CMK (cell line): ENCODE measurements around the genes CTRC, CLCNKB, FAM131C and CROCC.

GRCh38 chr1:15438118-15438589 lies at the start of gene CTRC:
Gene CTRC (plus strand): TSS chr1:15438443.
- RRBS = no CpG with 5 or more reads among the region's 8 CpGs

DNA sequence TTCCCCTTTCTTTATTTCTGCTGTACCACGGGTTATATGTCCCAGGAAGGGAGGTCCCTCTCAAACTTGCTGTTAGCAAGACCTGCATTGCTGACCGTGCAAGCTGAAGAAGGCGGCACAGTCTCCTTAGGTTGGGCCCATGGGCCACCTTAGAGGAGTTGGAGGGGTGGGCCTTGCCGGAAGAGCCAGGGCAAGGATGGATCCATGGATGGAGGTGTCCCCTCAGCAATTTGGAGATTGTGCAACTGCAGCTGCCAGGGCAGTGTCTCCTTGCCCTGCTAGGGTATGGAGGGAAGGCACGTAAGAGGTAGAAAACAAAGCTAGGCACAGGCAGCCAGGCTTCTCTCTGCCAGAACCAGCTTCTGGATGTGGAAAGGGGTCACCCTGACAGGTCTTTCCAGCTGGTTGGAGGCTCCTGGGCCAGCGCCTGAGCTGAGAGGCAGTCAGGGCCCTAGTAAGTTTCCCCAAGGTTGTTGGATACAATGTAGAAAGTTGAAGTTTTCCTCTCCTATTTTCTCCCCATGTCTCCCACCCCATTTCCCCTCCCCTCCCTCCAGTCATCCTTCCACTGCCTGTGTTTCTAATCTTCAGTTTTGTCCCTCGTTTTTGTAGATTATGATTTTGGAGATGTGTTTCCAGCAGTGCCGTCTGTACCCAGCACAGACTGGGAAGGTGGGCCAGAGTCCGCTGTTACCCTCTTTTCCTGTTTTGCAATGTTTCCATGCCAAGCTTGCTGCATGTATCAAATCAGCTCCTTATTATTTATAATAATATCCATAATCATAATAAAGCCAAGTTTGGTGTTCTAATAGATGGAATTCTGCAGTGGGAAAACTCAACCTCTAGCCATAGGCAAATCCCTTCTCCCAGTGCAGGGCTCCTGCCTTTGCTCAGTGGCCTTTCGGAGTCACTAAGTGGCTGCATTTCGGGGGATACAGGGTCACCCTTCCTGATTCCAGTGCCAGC lies 15.1 kb upstream of the SLC25A34 start:
- RRBS = no CpG with 5 or more reads among the region's 11 CpGs

DNA sequence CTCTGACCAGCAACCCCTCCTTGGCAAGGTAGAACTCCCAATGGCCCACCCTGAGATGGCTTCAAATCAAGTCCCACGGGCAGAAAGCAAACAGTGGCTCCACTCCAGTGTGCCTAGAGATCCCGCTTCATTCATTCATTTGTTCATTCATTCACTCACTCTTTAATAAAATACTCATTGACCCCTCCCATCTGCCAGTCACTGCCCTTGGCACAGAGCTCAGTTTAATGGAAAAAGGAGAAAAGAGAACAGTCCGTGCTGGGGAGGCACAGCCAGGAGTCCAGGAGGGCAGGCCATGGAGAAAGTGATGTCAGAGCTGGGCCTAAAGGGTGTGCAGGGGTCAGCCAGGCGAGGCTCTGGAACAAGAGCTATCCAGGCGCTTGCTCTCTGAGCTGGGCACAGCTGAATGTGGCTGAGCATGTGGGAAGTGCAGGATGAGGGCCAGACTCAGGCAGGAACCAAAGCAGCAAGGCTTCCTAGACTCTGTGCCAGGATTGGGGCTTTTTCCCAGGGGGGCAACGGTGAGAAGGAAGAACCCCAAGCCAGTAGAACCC lies 8.0 kb downstream of the UQCRHL start:
- RRBS = no CpG with 5 or more reads among the region's 6 CpGs

GRCh38 chr1:15935092-15935557 lies 40.8 kb downstream of the ZBTB17 start:
- RRBS = no CpG with 5 or more reads among the region's 14 CpGs

- RRBS = no CpG with 5 or more reads among the region's 21 CpGs
Measured at GRCh38 chr1:15947702-15948617, 27.9 kb downstream of the ZBTB17 start.

DNA sequence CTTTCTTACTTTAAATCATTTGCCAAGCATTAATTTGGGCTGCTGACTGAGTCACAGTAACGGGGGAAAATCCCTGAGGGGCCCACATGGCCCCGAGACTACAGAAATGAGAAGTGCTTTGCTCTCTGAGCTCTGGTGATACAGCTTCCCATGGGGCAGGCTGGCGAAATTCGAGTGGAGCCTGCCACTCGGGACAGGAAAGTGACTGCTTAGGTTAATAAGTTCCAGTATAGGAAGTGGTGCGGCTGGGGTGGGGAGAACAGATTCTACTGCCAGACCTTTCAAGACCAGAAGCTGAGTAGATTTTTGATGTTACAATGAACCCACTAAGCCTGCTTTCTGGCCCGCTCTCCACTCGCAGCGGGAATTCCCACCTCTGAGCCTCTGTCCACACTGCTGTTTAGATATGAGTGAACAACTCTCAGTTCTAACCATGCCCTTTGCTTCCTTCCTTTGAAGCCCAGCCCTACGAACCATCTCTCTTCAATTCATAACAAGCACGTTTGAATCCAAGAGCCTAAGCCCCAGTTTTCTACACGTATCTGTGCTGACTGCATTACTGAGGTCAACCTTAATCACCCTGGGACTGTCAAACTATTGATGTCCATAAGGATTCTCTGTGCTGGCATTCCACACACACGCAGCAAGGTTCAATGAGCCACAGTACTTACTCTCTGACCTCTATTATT lies 9.7 kb downstream of the ZBTB17 start:
- RRBS = no CpG with 5 or more reads among the region's 13 CpGs

- RRBS = no CpG with 5 or more reads among the region's 8 CpGs
Measured at GRCh38 chr1:16043503-16044113, at the start of gene CLCNKB. Gene CLCNKB (plus strand): TSS chr1:16043782.

DNA sequence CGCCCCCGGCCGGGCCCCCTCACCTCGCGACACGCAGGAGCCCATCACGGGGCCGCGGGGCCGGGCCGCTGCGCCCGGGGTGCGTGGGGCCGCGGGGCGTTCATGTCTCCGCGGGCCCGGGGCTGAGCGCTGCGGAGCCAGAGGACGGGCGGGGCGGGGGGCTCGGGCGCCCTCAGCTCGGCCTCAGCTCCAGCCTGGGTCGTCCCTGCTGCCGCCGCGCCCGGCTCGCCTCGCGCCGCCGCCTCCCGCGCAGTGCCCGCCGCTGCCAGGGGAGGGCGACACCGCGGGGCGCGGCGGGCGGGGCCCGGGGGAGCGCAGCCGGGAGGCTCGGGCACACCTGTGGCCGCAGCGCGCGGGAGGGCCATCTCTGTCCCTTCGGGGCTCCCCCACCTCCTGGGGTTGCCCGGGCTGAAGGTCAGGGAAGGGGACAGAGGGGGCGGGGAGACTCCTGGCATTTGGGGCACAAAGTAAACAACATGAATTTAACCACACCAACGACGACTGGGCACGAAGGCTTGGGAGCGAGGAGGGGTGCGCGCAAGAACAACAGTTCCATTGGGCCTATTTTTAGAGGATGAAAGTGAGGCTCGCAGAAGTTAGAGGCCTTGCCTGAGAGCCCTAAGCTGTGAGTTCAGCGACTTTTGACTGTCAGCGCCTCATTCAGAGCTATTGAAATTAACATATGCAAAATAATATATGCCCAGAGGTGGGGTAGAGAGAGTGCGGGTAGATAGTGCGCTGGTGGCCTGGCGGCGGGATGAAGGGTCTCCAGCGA lies at the start of gene FAM131C:
TSS of gene FAM131C (minus strand) at position 254 of the 775 bp plus-strand sequence.
- RRBS = 11% methylated on average over 48 of the region's 74 CpGs

DNA sequence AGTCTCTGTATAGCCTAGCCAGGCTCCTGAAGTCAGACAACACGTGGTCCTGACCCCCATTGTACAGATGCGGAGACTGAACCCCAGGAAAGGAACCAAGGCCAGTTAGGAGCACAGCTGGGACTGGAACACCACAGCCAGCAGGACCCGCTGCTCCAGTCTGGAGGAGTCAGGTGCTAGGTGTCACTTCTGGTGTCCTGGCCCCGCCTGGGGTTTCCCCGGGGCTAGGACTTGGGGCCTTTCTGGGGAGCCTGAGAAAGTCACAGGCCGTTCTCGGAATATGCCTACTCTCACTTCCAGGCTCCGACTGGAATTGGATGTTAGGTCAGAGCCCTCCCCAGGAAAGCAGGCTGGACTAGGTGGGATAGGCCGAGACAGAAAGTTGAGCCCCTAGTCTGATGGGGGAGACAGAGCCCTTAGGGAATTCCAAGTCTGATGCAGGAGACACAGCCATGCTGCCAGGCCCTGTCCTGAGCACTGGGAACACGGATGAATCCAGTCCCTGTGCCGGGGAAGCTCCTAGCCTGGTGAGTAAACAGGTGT lies 6.0 kb upstream of the FAM131C start:
- RRBS = no CpG with 5 or more reads among the region's 11 CpGs

DNA sequence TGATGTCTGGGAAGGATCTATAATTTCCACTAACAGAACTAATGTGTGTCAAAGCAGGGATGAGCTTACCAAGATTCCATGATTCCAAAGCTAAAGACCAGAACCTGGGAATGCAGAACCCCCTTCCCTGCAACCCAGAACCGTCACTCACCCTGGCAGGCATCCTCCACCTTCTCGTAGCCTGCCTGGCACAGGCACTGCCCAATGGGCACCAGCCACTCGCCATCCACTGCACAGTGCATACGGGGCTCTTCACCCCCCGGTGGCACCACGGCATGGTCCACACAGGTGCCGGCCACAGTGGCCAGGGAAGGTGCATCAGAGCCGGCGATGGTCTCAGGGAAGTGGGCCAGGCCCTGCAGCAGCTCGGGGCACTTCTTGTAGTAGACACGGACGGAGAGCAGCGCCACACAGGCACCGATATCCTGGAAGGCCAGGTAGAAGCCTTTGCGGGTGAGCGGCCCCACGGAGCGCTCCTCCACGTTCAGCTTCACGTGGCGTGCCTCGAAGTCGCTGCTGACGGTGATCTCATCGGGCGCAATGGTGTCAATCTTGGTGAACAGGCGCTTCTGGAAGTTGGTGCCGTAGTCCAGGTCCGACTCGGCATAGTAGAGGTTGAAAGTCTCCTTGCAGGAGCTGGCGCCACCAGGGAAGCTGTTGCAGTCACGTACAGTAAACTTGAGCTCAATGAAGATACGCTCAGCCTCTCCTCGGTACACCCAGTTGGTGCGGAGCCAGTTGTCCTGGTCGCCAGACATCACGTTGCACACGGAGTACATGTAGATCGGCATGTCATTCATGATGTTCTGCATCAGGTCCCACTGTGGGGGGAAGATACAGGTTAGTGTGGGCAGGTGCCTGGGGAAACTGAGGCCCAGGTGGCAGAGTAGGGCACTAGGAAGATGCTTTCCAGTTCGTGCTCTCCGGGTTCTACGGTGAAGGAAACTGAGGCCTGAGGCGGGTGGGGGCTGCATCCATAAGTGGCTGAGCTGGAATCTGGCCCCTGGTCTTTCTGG lies 7.3 kb downstream of the EPHA2 start:
- RRBS = no CpG with 5 or more reads among the region's 43 CpGs

- RRBS = no CpG with 5 or more reads among the region's 3 CpGs
Measured at GRCh38 chr1:16342566-16343031, 9.7 kb downstream of the FBXO42 start.

GRCh38 chr1:16368159-16368884 lies 1.3 kb downstream of the SZRD1 start:
- RRBS = no CpG with 5 or more reads among the region's 18 CpGs

- RRBS = no CpG with 5 or more reads among the region's 5 CpGs
Measured at GRCh38 chr1:16387146-16387496, 20.1 kb downstream of the SZRD1 start.

DNA sequence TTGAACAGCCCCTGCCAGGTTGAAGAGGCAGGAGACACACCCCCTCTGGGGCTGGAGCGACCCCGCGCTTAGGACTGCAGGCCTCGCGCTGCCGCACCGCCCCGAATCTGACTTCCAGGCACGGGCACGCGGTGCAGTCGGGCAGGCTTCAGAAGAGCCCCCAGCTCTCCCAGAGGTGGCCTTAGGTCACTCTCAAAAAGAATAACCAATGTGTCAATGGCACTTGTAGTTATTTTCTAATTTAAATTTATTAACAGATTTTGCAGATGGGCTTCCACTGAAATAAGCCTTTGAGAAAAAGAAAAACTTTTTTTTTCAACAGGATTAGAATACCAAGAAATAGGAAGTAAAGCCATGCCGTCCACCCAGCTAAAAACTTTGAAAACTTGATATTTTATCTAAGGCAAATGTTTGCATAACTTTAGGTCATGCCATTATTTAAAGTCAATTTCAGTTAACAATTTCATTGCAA lies 173.3 kb downstream of the NECAP2 start:
- RRBS = no CpG with 5 or more reads among the region's 13 CpGs

GRCh38 chr1:16684921-16685330 lies 236.8 kb upstream of the CROCC start:
- RRBS = no CpG with 5 or more reads among the region's 4 CpGs

DNA sequence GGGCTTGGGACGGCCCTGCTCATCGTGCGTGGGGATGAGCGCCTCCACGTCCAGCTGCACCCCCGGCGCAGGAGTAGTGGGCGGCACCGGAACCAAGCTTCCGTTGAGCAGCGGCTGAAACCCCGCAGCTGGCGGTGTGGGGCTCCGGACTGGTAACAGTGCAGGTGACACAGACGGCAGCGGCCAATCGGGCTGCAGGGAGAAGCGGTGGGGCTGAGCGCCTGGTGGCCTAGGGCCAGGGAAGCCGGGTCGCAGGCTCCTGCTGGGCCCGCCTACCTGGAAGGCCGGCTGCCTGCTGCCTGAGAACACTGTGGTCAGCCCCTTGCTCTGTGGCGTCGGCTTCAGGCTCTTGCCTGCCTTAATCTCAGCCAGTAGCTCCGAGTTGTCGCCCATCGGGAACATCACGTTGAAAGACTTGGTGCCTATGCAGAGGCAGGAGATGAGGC lies 225.2 kb upstream of the CROCC start:
- RRBS = 19% methylated on average over 5 of the region's 29 CpGs

DNA sequence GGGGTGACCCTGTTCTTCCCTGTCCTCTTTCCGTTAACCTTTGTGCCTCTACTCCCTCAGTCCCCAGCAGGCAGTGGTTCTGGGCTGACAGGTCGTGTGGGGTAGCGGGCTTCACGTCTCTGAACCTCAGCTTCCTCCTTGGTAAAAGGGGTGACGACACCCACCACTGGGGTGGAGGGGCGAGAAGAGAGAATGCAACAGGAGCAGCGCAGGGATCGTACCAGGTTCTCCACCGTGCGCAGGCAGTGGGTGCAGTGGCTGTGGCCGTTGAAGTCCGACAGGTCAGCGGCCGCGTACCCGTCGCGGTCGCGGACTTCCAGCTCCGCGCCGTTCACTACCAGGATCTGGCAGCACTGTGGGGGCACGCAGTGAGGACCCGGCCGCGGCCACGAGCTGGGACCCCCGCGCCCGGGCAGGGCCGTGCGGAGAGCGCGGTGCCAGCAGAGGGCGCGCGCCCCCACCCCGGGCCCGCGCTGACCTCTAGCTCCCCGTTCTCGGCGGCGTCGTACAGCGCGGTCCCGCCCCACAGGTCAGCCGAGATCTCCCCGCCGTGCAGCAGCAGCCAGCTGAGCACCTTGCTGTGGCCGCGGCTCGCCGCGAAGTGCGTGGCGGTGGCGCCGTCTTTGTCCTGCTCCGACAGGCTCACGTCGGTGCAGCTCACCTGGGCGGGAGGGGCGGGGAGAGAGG lies 214.5 kb upstream of the CROCC start:
- RRBS = no CpG with 5 or more reads among the region's 66 CpGs

GRCh38 chr1:16866966-16867318 lies 54.8 kb upstream of the CROCC start:
- RRBS = no CpG with 5 or more reads among the region's 3 CpGs

- RRBS = no CpG with 5 or more reads among the region's 12 CpGs
Measured at GRCh38 chr1:16921479-16922042, at the start of gene CROCC. Gene CROCC (plus strand): TSS chr1:16921931.

- RRBS = 97% methylated on average over 4 of the region's 13 CpGs
Measured at GRCh38 chr1:16953116-16953497, 27.3 kb downstream of the MFAP2 start.